ENCODE measurements around a stretch of chr10.

- PRO-cap: no peak
Measured at GRCh38 chr10:3129710-3130082, 42.9 kb downstream of the PITRM1 start.

GRCh38 chr10:3173690-3173847, 987 bp upstream of the PITRM1 start:
- PRO-cap: no peak

DNA sequence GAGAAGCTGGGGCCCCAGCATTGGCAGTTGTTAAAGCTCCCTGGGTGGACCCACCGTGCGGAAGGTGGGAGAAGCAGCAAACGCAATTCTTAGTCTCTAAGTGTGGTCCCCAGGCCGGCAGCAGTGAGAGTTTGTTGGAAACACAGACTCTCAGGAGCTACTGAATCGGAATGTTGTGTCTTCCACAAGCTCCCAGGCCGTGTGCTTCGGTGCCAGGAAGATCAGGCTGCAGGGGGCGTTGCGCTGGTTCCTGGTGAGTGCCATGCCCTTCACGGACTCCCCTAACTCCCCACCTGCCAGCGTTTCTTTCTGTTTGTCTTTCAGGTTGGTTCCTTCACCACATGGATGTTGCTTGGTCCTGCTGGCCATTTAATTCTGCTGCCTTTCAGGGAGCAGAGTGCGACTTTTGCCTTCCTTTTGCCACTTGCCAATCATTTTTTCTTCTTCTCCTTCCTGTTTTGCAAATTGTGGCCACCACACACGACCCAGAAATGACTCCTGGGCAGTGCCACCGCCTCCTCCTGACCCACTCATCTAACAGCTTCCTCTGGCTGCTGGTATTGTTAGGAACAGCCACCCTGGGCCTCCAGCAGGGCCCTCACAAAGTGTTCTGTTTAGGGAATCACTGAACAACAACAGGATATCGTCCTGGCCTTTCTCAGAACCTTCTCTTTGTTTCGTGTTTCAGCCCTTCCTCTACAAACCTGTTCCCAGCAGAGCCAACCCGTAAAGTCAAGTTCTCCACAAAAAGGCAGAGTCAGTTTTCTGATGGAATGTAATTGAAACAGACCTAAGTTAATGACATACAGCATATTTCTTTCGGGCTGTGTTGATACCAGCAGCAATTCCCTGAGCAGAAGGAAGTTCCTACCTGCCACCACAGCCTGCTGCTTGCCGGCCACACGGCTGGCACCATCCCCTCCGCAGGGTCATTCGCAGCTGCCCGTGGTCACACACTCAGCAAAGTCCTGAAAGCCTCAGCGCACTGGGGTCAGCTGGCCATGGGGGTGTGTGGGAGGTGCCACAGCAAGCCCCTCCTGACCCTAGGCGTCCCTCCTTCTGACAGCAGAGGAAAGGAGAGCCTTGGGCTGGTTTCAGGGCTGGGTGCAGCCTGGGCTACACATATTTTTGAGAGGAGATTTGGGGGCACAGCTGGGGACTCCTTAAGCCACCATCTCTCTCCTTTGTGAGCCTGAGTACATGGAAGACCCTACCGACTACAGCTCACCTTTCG, 91.6 kb upstream of the PITRM1 start:
- PRO-cap: no peak

DNA sequence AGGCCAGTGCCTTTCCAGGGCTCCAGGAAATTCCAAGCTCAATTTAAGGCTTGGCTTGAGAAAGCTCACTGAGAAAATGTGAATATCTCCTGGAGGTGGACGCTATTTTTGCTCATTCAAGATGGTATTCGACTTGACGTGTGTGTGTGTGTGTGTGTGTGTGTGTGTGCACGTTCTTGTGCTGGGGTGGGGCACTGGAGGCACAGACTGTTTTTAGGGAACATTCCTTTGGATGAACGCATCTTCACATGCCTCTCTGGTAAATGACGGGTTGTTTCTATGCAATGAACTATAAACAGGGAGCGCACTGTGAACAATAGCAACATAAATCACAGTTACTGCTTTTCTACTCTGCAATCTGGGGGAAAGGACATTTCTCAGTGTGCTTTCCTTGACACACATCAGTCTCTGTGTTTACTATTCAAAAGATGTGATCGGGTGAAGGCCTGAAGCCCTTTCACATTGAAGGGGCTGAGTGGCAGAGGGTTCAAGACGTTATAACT, 120.0 kb upstream of the PITRM1 start:
- PRO-cap: no peak

DNA sequence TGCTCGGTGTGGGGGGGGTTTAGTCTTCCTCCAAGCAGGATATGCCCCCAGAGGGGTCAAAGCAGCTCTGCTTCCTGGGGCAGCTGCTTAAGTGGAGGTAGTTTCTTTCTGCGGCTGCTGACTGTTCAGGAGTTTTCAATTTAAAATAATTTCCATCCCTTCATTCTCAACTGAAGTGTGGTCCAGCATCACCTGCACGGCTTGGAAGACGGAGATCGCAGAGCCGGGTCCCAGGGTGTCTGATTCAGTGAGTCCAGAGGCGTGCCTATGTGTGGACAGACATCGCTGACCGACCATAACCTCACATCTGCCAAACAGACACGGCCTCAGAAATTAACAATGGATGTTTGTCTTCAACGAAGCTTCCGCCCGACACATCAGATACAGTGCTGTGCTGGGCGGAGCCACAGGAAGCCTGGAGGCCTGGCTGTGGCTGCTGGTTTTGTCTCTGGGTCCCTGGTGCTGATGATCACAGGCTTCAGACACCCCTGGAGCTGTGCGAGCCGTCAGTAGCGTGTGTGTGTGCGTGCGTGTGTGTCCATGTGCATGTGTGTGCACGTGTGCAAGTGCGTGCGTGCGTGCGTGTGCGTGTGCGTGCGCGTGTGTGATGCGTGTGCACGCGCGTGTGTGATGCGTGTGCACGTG, 226.5 kb upstream of the PITRM1 start:
- PRO-cap: bidirectional peak, plus-strand start at position 451 of the sequence, minus-strand start at position 241 of the sequence

- PRO-cap: no peak
Measured at GRCh38 chr10:3542163-3542691, 242.8 kb downstream of the KLF6 start.

DNA sequence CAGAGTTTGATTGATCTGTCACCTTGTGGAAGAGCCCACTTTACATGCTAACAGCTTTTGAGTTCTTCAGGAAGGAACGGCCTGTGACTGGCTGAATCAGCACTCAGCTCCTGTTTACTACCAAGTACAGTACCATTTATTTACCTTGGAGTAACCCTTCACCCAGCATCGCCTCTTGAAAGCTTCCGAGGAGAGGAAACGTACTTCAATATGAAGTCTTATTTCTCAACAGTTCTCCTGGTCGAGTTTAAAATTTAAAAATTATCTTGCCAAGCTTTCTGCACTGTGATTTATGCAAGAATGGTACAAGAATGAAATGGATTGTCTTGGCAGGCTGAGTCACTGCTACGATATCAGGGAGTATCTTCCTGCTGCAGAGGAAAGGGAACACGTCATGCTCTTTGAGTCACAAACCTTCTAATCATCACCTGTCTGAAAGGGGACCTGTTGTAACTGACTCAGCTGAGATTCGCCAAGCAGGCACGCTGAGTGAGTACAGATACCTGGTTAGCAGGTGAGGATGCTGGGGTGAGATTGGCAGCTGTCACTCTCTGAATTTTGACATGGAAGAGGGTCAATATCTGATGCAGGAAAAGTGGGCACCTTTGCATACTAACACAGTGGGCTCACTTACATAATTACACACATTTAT, 30.1 kb downstream of the KLF6 start:
- PRO-cap: bidirectional peak, plus-strand start at position 465 of the sequence, minus-strand start at position 419 of the sequence

GRCh38 chr10:3757172-3757857, 27.7 kb downstream of the KLF6 start:
- PRO-cap: bidirectional peak, plus-strand start at chr10:3757788, minus-strand start at chr10:3757773

- PRO-cap: unidirectional peak, minus-strand start at chr10:3781737
Measured at GRCh38 chr10:3781569-3781948, 3.5 kb downstream of the KLF6 start.

DNA sequence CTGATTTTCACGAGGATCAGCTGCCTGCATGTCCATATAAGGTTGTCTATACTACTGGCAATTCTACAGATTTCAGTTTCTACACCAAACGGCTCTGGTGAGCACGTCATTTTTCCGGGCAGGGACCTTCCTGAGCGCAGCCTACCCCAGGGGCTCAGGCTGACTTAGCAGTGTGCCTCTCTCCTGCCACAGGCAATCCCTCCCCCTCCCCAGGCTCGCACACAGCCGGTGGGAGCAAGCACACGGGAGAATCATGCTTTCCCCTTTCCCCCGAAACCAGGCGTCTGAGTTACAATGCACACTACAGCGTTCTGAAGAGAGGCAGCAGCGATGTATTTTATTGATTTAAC, 1.7 kb downstream of the KLF6 start:
- PRO-cap: bidirectional peak, plus-strand start at position 75 of the sequence, minus-strand start outside the sequence; bidirectional peak, plus-strand start at position 109 of the sequence, minus-strand start at position 126 of the sequence

- PRO-cap: no peak
Measured at GRCh38 chr10:3879145-3879788, 94.3 kb upstream of the KLF6 start.

DNA sequence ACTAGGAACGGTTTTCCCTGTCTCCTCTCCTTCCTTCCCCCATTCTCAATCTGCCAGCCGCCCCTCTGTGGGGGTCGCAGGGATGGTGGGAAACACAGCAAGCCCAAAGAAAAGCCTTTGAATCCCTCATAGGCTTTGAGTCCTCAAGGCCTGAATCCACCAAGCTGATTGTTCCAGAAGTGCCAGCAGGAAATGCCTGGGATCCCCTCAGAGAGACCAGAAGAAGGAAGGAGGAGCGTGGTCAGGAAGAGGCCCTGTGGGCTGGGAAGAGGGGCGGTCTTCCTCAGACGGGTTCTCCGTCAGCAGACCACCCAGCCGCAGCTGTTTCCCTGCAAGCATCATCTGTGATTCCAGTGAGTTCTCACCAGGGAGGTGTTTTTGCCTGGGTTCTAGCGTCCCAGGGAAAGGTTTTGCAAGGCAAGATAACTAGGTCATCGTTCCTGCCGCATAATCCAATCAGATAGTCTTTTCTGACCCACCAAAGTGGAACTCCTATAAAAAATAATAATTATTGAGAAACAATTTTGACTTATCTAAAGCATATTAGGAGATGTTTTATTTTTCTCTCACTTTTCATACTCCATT, 190.1 kb upstream of the KLF6 start:
- PRO-cap: no peak

DNA sequence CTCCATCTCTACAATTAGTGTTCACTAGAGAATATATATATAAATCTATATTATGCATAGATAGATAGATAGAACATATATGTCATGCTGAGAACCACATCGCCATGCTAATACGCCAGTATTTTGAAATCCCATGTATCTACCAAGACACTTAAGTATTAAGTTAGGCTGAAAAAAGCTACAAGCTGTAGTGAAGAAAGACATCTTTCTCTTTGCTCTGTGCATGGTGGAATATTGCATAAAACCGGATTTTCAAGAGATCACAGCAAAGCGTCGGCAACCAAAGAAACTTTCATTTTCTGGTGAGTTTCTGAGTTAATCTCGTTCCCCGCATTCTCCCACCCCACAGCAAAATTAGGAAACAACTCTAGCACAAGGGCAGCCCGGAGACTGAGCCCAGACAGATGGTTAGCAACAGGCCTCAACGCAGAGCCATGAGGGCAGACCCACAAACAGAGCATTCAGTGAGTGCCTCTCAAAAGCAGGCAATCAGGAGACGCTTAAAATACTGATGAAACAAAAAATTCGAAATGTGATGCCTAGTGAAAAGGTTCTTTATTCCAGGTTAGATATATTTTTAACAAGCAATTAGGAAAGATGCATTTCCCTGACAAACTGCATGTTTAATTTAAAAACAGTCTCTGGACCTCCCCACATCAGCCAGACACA, 396.0 kb upstream of the KLF6 start:
- PRO-cap: no peak

- PRO-cap: bidirectional peak, plus-strand start at chr10:4242005, minus-strand start at chr10:4241963
Measured at GRCh38 chr10:4241455-4242321, 456.7 kb upstream of the KLF6 start.

GRCh38 chr10:4319792-4320389, 506.1 kb upstream of the AKR1E2 start:
- PRO-cap: no peak

GRCh38 chr10:4647090-4647513, 178.9 kb upstream of the AKR1E2 start:
- PRO-cap: no peak

GRCh38 chr10:4651730-4651991, 174.3 kb upstream of the AKR1E2 start:
- PRO-cap: no peak

DNA sequence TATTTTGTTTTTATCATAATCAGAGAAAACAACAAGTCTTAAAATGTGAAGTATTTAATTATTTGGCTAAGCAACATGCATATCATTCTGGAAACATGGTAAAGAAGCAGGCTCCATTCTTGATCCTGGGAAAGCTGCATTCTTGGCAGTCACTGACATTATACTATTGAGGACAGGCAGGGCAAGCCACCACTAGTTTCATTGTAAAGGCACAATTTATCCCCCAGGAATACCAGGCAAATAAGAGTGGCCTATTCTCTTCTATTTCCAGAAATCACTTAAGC, 153.8 kb upstream of the AKR1E2 start:
- PRO-cap: no peak

DNA sequence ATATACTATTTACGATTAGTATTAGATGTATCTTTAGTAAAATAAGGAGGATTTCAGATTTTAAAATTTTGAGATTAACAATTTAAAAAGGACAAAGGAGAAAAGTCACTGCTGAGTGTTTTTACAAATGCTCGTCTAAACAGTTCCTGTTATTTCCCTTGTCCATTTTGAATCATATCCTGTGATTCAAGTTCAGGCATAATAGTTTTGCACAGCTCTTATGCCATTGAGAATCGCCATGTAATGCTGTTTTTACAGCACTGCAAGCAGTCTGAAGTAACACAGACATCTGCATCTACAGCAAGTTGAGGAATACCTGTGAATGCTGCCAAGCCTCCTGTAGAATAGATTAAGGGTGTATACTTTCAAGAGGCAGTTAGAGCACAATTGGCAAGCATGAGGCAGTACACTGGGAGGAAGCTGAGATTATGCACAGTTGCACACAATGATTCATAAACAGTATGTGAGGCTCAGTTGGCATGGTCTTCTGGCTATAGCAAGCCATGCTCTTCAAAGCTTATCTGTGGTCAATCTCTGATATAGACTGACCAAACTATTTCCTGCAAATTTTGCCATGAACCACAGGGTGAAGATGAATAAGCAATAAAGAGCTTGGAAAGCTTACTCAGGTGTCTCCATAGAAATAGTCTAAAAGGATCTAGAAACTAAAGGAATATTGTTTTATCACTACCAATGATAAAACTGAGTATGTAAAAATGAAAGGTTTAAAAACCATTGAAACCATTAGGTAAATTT, 121.9 kb upstream of the AKR1E2 start:
- PRO-cap: no peak

DNA sequence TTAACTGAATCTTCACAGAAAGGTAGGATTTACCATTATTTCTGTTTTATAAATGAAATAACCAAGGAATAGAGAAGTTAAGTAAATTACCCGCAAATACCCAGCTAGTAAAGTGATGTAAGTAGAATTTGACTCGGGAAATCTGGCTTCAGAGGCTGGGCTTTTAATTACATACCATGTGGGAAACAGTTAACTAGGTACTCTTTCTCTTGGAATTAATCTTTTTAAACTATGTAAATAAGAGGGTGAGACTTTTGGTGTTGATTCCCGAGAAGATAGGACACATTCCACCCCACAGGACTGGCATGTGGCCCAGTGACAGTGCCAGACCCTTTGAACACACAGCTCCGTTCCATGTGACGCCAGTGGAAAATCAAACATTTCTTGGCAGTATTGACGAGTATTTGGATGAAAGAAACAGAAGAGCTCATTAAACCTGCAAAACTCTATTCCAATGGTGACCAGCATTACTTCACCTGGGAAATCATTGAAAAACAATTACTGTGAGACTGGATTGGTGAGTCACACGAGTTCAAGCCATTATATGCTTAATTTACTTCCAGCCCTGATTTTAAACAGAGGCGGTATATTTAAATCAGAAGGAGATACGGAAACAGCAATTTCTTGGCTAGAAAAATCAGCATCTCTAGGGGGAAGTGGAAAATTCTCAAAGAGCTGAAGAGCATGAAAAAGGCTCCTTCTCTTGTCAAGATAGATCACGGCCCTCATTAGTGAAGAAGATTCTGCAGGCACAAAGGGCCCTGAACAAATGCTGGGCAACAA, 25.8 kb downstream of the AKR1E2 start:
- PRO-cap: no peak

Measured in colonic mucosa (tissue), 1 donor.